Skeletal muscle tissue (tissue), 7 donors: ENCODE measurements around the gene CXADR.

GRCh38 chr21:16194814-16195324 lies 465.1 kb downstream of the USP25 start:
- PRO-cap, 3 experiments: no peak in any of the 3 experiments
- RAMPAGE, long total RNA: no peak
- RRBS, 2 experiments: no CpG with 5 or more reads among the region's 8 CpGs

- PRO-cap, 3 experiments: peak in 1 of 3 experiments; most common plus-strand start chr21:16303164 (in 1); most common minus-strand start chr21:16302913 (in 1)
- RAMPAGE, long total RNA: no peak
- RRBS, 2 experiments: no CpG with 5 or more reads among the region's 4 CpGs
These were observed 573.0 kb downstream of the USP25 start for GRCh38 chr21:16302783-16303255.

- PRO-cap, 3 experiments: no peak in any of the 3 experiments
- RAMPAGE, long total RNA: no peak
These were observed 677.5 kb downstream of the USP25 start for GRCh38 chr21:16407205-16407732.

- PRO-cap, 3 experiments: no peak in any of the 3 experiments
- RAMPAGE, long total RNA: no peak
- RRBS, 2 experiments: no CpG with 5 or more reads among the region's 8 CpGs
These were observed 690.4 kb downstream of the USP25 start for GRCh38 chr21:16419957-16420783.

DNA sequence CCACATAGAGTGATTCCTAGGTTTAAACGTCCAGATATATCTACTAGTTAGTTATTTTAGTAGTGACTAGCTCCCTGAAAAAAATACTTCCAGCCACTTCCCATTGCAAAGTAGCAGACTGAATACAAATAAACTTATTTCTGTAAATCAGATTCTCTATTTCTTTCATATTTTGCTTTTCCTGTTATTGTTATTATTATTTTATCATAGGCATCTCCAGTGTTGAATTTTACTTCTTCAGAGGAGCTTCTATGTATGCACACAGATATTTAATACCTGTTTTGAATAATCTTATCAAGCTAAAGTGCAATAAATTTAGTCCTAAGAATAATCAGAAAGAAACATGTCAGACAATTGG lies 762.8 kb upstream of the CXADR start:
- PRO-cap, 3 experiments: no peak in any of the 3 experiments
- RAMPAGE, long total RNA: no peak
- RRBS, 2 experiments: no CpG with 5 or more reads among the region's 1 CpG

DNA sequence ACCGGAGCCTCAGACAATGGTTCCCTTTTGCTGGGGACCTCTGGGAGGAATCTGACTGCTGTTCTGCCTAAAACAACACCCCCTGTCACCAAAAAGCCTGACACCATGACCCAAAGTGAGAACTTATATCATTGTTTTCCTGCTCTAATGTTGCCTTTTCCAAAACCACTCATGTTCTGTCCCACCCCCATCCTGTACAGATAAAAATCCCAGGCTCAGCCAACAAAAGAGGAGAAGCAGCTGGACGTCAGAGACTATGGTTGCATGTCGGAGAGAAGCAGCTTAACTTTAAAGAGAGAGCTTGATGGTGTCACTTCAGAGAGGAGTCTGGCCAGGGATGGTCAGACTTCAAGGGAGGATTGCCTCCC lies 327.1 kb upstream of the CXADR start:
- PRO-cap, 3 experiments: no peak in any of the 3 experiments
- RAMPAGE, long total RNA: no peak
- RRBS, 2 experiments: no CpG with 5 or more reads among the region's 3 CpGs

GRCh38 chr21:17512312-17513145 lies at the start of gene CXADR:
Gene CXADR, plus strand, starts transcription at chr21:17513043.
- PRO-cap, 3 experiments: peak in 3 of 3 experiments; most common plus-strand start chr21:17513047 (in 3)
- RAMPAGE, long total RNA: no peak
- RRBS, 2 experiments: 10 to 11% methylated on average over 3 of the region's 78 CpGs

DNA sequence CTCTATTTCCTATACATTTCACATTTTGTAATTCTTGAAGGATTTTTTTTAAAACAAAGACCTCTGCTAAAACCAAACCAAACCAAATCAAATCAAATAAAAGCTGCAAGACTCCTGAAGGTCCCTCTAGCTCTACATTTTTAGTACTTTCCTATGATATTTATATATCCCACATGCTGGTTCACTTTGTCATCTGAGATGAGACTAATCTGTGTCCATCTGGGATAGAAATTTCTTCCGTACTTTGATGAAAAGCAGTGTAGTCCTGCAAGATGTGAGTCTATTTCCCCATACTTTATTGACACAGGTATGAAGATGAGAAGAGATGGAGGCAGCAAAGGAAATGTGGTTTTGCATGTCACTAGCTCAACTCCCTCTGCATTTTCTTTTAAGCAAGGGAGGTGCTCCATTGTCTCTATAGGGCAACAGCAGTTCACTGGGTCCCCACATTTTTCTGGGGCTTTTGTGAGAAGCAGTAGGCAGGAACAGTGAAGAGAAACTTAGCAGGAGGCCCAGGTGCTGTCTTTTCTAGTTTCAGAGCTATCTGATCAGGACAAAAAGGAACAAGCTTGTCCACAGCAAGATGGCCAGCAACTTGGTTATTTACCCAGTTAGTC lies 37.2 kb downstream of the C21orf91 start:
- PRO-cap, 3 experiments: no peak in any of the 3 experiments
- RAMPAGE, long total RNA: no peak
- RRBS, 2 experiments: no CpG with 5 or more reads among the region's 1 CpG

GRCh38 chr21:18244984-18246065 lies 692 bp downstream of the CHODL start:
- PRO-cap, 3 experiments: peak in 1 of 3 experiments; most common minus-strand start chr21:18245839 (in 1)
- RAMPAGE, long total RNA: no peak
- RRBS, 2 experiments: 2% methylated on average over 16 of the region's 81 CpGs

DNA sequence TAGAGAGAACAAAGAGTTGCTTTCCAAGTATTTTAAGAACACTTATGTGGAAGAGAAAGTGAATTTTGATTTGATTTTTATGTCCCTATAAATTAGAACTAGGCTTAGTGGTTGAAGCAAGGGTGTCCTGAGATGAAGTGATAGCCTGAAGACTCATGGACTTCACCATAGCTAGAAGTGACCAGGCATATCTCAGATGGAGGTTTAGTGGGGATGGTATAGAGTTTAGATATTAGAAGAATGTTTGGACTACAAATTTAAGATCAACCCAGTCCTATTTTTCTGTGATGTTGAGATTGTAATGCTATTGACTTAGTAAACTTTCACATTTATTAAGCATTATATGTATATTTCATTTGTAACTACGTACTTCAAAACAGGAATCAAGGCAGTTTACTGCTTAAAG lies 250.9 kb upstream of the TMPRSS15 start:
- PRO-cap, 3 experiments: no peak in any of the 3 experiments
- RAMPAGE, long total RNA: no peak
- RRBS, 2 experiments: no CpG with 5 or more reads among the region's 1 CpG

DNA sequence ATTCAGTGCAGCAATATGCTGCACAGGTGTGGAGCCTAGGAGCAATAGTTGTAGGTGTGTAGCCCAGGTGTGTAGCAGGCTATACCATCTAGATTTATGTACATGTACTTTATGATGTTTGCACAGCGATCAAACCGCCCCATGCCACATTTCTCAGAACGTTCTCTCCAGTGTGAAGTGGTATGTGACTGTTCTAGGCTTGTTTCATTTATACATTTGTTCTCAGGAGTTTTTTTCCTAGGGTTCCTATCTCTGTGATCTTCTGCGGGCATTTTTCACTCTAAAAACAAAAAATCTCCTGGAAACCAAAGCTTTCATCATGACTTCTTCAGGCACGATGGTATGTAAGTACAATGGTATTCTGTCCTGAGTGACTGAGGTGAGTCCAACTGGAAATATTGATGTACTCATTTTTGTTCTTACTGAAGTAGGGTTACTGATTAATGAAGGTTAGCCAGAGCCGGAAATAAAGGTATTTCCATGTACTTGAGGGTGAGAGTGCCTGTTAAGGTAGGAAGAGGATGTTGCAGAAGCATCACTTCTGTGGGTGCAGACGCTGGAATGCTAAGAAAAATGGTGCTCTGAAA lies 153.1 kb downstream of the GABPA start:
- PRO-cap, 3 experiments: no peak in any of the 3 experiments
- RAMPAGE, long total RNA: no peak
- RRBS, 2 experiments: no CpG with 5 or more reads among the region's 7 CpGs

- PRO-cap, 3 experiments: no peak in any of the 3 experiments
- RAMPAGE, long total RNA: no peak
- RRBS, 2 experiments: no CpG with 5 or more reads among the region's 4 CpGs
These were observed 162.6 kb downstream of the GABPA start for GRCh38 chr21:25897384-25897845.

- PRO-cap, 3 experiments: no peak in any of the 3 experiments
- RAMPAGE, long total RNA: no peak
- RRBS, 2 experiments: no CpG with 5 or more reads among the region's 17 CpGs
These were observed 170.5 kb downstream of the APP start for GRCh38 chr21:25999982-26000582.

GRCh38 chr21:26050673-26051254 lies 119.8 kb downstream of the APP start:
- PRO-cap, 3 experiments: no peak in any of the 3 experiments
- RAMPAGE, long total RNA: no peak
- RRBS, 2 experiments: no CpG with 5 or more reads among the region's 7 CpGs

DNA sequence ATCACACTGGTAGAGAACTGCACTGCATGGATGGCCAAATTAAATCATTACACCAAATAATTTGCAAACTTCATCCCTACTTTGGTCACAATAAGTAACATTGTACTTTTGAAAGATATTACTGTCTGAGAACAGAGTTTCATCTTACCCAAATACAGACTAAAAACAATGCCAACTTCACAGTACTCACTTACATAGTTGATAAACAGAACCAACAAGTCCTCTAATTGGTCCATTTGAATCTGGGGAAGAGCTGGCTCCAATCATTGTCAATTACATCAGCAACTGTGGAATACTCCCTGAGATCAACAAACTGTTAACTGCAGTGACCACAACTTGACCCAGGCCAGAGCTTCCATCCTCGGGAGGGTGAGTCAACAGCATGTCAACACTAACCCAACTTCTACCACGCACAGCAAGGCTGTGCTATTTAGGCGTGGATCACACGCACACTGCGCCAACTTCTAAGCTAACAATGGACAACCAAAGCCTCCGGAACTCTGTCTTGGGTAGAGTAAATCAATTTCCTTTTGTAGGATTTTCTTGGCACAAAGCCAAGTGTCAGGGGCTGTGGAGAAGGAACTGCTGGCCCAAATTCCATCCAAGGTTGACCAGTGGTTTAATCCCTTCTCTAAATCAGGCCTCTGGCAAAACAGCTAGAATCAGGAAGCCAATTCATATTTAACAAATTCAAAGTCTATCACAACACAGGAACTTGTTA lies 30.5 kb downstream of the APP start:
- PRO-cap, 3 experiments: no peak in any of the 3 experiments
- RAMPAGE, long total RNA: no peak
- RRBS, 2 experiments: no CpG with 5 or more reads among the region's 6 CpGs

GRCh38 chr21:27429621-27430050 lies 462.7 kb upstream of the ADAMTS5 start:
- PRO-cap, 3 experiments: no peak in any of the 3 experiments
- RAMPAGE, long total RNA: no peak
- RRBS, 2 experiments: no CpG with 5 or more reads among the region's 2 CpGs

- PRO-cap, 3 experiments: no peak in any of the 3 experiments
- RAMPAGE, long total RNA: no peak
- RRBS, 2 experiments: no CpG with 5 or more reads among the region's 8 CpGs
These were observed 846.9 kb upstream of the ADAMTS5 start for GRCh38 chr21:27813747-27814136.

DNA sequence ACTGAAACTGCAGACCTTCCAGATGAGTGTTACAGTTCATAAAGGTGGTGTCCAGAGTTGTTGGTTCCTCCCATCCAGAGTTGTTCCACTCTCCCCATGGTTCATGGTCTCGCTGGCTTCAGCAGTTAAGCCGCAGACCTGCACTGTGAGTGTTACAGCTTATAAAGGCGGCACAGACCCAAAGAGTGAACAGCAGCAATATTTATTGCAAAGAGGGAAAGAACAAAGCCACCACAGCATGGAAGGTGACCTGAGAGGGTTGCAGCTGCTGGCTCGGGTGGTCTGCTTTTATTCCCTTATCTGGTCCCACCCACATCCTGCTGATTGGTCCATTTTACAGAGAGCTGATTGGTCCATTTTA lies 917.8 kb upstream of the ADAMTS5 start:
- PRO-cap, 3 experiments: no peak in any of the 3 experiments
- RAMPAGE, long total RNA: no peak
- RRBS, 2 experiments: no CpG with 5 or more reads among the region's 4 CpGs

- PRO-cap, 3 experiments: no peak in any of the 3 experiments
- RAMPAGE, long total RNA: no peak
- RRBS, 2 experiments: no CpG with 5 or more reads among the region's 3 CpGs
These were observed 345.9 kb downstream of the N6AMT1 start for GRCh38 chr21:28539122-28539774.

GRCh38 chr21:28754075-28754720 lies 131.0 kb downstream of the N6AMT1 start:
- PRO-cap, 3 experiments: no peak in any of the 3 experiments
- RAMPAGE, long total RNA: no peak
- RRBS, 2 experiments: no CpG with 5 or more reads among the region's 9 CpGs